Sciatic nerve (tissue), 1 donor: ENCODE measurements around the genes TRAIP, IFRD2, TUSC2 and CYB561D2.

DNA sequence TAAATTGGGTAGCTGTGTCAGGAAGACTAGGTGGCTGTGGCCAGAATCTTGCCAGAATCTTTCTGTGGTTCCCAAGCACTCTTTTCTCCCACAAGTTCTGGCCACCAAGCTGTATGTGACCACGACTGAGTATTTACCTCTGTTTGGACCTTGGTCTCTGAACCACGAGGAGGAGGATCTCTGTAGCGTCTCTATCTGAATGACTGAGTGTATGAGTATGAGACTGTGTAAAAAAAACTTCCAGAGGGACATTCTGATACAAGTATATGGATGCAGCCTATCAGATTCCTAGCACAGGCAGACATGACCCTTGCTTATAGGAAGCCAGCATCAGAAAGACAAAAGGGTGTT lies 30.6 kb downstream of the DAG1 start:
- PRO-cap: no peak

DNA sequence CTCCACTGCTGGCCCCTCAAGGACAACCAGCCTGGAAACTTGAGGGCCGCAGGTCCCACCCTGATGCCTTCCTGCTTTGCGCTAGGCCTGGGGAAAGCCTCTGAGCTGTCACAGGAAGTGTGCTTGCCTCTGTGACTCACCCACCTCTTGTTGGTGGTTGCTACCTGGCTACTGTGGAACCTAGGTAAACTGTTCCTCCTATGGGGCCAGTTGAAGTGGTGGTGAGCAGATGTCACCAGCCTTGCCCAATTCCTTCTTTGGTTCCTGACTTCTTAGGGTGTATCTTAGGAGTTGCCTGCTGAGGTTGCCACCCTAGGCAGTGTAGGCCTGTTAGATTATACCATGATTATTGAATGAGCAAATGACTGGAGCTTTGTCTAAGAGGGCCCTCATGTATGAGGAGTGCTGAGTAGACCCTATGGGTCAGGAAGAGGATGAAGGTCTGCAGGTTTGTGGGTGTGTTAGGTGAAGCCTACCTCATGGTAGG lies 48.9 kb downstream of the BSN start:
- PRO-cap: no peak

DNA sequence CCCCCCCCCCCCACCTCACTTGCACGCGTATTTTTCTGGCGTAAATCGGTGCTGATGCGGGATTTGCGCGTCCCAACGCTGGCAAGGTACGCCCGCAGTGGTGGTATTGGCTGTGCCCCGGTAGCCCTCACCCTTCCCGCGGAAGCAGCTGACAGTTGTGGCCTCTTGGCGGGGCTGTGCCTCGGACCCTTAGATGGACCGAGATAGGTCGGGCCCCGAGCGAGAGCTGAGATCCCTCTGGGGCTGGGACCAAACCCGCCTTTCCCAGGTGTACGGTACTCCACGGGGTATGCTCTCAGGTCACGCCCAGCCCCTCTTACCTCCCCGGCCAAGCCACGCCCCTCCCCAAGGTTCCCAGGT lies 3.0 kb downstream of the MST1 start:
- PRO-cap: no peak

DNA sequence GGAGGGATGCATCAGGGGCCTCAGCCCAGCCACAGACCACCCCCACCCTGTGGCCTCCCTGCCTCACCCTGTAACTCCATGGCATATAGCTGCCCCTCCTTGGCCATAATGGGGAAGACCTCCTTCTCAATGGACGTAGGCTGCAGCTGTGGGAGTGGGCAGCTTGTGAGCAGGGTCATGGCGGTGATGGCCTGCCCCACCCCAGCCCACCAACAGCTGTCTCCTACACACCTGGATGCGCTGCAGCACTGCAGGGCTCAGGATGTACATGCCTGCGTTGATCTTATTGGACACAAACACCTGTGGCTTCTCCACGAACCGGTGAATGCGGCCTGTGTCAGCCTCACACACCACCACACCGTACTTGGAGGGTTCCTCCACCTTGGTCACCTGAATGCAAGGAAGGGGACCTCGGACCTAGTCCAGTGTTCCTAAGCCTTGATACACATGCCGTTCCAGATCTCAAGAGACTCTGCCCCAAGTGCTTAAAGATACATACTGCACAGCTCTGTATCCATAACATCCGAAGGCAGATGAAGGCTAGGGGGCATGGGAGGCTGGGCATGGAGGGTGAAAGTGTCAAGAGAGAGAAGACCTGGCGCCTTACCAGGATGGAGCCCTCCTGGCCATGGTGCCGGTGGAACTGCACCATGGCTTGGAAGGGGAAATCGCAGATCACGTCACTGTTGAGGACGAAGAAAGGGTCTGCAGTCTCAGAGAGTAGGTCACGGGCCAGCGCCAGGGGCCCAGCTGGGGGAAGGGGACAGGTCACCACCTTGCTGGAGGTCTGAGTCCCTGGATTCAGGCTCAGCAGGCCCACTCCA lies 1.2 kb downstream of the GMPPB start:
- PRO-cap: no peak

GRCh38 chr3:49856186-49857057 lies at the start of gene TRAIP:
TRAIP (minus strand) TSS chr3:49856564.
- PRO-cap: bidirectional peak, plus-strand start at chr3:49856668, minus-strand start at chr3:49856531

DNA sequence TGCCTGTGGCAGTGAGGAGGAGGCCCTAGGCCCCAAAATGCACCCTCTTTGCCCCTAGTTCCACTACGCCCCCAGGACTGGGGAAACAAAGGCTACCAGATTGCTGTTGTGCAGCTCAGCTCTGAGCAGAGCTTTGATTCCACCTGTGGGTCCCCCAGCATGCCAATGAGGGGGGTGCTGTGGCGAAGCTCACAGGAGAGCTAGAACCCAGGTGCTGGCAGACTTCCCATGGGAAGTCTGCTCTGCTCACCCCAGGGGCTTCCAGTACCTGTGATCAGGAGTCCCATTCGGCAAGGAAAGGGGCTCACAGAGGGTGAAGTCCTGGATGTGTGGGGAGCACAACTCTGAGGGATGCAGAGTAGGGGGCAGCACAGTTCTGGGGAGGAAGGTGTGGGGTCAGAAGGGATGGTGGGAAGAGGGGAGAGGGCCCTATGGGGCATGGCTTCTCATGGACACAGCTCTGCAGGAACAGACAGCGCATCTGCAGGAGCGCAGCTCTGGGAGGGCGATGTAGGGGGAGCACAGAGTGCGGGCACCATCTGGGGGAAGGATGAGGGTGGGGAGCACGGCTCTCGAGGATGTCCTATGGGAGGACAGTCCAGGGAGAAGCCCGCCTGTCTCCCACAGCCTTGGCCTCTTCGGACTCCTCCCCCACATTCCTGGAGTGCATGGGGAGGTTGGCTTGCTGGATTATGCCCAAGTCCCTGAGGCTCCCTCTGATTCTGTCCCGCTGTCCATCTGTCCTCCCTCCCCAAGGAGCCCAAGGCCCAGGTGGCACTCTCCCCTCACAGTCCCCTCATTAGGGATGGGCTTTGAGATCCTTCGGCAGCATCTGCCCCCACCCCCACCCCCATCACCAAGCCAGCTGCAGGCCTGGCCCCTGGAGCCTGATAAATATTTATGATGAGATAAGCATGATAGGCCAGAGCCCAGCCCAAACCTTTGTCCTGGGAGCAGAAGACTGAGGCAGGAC lies 29.0 kb upstream of the SEMA3F start:
- PRO-cap: no peak

DNA sequence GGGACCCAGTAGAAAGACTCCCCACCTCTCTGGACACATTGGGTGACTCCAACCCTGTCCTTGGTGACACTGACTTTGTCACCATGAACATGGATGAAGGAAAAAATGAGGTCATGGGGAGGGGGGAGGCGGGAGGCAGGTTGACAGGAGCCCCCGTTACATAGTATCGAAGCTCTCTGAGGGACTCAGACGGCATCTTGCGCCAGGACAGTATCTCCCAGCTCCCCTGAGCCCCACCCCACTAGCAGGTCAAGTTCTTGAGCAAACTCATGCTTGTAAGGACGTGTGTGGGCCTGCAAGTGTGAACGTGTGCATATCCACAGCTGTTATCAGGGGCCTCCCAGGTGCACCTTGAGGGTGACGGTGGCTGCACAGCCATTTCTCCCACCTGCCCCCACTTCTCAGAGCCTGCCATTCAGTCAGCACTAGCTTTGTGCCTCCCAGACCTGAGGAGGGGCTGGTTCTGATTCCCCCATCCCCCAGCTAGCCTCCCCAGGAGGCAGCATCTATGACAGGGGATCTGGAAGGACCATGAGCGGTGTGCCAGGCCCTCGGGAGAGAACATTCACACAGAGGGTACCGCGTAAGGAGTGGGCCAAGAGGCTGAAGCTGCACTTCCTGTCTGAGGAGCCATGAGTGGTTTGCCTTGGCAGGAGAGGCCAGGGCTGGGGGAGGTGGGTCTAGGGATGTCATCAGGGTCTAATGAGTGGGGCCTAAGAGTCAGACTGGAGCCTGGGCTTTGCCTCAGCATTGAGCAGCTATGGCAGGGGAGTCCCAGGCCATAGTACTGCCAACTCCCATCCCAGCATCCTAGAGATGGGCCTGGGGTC lies 2.8 kb downstream of the SEMA3F start:
- PRO-cap: bidirectional peak, plus-strand start at position 723 of the sequence, minus-strand start at position 560 of the sequence

DNA sequence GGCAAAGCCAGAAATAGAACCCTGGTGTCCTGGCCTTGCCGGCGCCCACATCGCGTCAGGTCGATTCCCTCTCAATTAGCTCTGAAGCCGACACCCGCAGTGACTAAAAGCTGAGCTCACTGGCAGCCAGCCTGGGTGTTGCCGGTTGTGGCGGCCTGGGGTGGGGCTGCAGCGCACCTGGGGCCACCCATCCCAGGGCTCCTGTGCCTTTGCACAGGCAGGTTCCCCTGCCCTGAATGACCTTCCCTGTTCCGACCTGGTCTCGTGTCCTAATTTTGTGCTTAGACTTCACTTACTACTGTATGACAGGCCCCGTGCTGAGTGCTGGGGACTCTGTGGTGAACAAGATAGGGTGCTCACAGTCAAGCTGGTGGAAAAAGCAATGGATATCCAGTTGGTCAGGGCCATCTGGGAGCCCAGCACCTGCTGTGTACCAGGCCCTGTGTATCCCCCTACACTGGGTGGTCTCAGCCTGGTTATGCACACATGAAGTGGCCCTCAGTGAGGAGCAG lies 6.3 kb downstream of the SEMA3F start:
- PRO-cap: unidirectional peak, minus-strand start at position 77 of the sequence

DNA sequence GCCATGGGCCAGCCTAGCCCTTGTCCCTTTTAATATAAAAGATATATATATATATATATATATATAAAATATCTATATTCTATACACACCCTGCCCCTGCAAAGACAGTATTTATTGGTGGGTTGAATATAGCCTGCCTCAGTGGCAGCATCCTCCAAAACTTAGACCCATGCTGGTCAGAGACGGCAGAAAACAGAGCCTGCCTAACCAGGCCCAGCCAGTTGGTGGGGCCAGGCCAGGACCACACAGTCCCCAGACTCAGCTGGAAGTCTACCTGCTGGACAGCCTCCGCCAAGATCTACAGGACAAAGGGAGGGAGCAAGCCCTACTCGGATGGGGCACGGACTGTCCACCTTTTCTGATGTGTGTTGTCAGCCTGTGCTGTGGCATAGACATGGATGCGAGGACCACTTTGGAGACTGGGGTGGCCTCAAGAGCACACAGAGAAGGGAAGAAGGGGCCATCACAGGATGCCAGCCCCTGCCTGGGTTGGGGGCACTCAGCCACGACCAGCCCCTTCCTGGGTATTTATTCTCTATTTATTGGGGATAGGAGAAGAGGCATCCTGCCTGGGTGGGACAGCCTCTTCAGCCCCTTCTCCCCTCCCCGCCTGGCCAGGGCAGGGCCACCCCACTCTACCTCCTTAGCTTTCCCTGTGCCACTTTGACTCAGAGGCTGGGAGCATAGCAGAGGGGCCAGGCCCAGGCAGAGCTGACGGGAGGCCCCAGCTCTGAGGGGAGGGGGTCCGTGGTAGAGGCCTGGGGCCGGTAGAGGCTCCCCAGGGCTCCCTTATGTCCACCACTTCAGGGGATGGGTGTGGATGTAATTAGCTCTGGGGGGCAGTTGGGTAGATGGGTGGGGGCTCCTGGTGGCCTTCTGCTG lies 3.0 kb upstream of the GNAT1 start:
- PRO-cap: unidirectional peak, plus-strand start at position 439 of the sequence

DNA sequence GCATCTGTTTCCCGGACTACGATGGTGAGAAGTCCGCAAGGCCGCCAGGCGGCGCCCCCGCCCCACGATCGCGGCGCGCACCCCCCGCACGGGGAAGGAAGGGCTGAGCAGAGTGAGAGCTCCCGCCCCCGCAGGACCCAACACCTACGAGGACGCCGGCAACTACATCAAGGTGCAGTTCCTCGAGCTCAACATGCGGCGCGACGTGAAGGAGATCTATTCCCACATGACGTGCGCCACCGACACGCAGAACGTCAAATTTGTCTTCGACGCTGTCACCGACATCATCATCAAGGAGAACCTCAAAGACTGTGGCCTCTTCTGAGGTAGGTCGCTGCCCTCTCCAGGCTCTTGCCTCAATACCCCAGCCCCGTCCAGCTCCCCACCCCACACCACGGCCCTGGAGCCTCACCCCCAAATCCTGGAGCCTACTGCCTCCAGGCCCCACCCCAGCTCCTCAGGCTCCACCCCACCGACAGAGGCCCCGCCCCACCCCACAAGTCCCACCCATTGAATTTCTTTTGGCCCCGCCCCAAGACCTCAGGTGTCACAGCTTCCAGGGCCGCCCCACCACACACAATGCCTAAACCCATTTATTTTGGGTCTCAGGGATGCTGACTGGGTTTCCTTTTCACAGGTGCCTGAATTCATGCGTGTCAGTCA lies 3.4 kb downstream of the GNAT1 start:
- PRO-cap: no peak

GRCh38 chr3:50252814-50253435 lies 16.0 kb upstream of the SEMA3B start:
- PRO-cap: no peak

DNA sequence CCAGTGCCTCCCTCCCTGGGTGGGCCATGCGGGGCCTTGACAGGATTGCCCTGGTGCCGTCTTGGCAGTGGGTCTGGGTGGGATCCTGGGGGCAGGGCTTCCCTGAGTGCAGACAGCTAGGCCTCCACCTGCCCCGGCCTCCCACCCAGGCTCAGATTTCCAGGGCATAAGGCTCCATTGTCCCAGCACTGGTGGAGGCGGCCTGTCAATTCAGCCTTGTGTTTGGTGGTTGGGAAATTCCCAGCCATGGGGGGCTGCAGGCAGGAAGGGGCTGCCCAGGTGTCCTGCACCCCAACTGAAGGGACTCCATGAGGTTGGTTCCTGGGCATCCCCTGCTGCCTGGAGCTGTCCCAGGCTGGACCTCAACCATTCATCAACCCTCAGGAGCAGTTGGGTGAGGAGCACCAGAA lies 8.2 kb upstream of the SEMA3B start:
- PRO-cap: no peak

DNA sequence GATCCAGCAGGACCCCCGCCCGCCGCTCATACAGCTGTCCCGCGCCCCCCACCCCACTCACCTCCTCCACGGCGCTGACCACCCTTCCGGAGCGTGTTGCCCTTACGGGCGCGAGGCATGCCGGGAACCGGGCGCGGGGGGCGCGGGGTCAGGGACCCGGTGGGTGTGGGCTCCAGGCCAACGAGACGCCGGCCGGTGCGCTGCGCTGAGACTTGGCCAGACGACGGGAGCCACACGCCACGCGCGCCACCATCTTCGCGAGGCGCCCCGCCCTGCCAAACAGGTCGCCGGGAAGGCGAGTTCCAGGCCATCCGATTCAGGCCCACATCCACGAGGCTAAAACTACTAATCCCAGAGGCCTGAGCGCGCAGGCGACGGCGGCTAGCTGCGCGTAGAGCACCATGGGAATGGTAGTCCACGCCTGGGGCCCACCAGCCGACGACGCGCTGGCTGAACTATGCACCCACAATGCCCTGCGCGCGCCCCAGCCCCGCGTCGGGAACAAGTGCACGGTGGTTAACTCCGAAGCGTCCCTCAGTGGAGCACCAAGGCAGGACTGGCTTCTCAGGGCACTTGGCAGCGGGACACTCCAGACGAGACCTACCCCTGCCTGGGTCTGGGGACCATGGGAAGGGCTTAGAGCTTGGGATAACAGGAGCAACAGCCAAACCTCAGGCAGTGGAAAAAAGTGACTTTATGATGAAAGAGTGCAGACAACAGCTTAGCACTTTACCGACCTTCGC lies at the start of gene IFRD2:
TSS of gene IFRD2 (minus strand) at position 274 of the 743 bp plus-strand sequence.
- PRO-cap: bidirectional peak, plus-strand start at position 519 of the sequence, minus-strand start at position 274 of the sequence

DNA sequence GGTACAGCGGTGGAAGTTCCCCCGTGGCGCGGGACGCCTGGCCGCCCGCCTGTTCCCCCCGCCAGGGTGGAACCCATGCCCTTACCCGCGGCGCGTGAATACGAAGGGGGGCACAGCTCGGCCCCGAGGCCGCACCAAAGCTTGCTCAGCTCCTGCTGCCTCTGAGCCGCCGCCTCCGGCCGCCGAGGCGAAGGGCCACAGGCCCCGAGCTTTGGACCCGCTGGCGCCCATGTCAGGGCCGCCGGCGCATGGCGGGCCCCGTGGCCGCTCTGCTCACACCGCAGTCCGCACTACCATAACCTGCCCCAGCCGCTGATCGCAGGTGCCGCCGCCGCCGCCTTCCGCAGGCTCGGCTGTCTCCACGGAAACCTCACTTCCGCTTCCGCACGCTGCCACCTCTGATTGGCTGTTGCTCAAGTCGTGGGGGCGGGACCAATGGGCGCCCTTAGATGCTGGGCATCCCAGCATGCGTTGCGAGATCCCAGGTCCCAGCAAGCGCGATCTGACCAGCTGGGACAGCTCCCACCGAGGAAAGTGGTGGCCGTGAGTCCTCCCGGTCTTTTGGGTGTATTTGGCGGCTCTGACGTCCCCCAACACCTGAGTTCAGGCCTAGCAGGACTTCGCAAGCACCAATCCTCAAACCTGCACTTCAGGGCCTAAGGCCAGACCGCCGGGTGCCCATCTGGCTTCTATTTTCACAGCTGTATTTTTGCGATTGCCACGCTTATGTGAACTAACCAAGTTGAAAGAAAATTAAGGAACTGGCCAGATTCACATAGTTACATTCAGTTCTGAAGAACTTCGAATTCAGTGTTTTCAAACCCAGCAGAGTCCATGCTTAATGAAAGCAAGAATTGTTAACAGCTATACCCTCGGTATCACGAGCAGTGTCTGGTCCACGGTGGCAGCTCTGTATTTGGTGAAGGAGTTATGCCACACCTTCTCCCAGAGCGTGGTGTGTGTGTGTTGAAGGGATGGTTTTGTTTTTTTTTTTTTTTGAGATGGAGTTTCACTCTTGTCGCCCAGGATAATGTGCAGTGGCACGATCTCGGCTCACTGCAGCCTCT lies at the start of gene TUSC2:
TSS of gene TUSC2 (minus strand) at position 355 of the 1,067 bp plus-strand sequence.
- PRO-cap: bidirectional peak, plus-strand start at position 476 of the sequence, minus-strand start at position 351 of the sequence

GRCh38 chr3:50350546-50351457 lies at the start of gene CYB561D2:
CYB561D2 (plus strand) TSS chr3:50350862.
- PRO-cap: bidirectional peak, plus-strand start at chr3:50350892, minus-strand start at chr3:50350714

DNA sequence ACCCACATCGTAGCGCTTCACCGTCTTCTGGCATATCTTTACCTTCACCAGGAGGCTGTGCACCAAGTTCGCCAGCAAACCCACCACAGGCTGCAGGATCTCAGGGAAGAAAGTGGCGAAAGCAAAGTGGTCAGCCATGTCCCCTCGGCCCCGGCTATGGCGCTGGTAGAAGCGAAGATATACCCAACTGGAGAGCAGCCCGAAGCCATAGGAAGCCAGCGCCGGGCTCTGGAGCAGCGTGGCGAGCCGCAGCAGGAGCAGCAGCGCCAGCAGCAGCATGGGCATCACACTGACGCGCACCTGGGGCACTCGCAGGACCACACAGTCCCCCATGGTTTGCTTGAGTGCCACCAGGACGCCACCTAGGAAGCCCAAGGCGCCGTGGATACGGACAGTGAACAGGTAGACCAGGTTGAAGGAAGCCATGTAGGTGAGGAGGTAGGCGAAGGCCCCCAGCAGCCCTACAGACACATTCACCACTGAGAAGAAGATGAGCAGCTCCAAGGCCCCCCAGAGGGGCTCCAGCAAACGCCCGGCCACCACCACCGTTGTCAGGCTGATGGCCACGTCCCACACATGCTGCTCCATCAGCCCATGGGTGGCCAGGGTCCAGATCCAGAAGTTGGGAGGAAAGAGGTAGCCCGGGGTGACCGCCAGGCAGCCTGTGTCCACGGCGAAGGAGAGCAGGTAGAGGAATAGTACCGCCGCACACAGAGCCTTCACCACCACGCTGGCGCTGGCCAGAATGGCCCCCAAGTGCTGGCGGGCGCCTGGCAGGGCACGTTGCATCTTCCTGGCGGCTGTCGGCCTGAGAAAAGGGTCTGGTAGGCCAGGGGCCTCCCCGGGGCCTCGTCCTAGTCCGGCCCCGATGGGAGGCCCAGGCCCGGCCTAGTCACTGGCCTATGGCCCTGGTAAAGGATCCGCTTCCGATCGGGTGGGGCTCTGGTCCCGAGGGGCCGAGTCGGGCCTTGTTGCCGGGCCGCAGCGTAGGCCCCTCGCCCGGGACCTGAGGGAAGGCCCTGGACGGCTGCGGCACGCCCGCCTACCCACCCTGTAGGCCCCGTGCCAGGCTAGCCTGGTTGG lies 705 bp downstream of the TMEM115 start:
- PRO-cap: no peak

DNA sequence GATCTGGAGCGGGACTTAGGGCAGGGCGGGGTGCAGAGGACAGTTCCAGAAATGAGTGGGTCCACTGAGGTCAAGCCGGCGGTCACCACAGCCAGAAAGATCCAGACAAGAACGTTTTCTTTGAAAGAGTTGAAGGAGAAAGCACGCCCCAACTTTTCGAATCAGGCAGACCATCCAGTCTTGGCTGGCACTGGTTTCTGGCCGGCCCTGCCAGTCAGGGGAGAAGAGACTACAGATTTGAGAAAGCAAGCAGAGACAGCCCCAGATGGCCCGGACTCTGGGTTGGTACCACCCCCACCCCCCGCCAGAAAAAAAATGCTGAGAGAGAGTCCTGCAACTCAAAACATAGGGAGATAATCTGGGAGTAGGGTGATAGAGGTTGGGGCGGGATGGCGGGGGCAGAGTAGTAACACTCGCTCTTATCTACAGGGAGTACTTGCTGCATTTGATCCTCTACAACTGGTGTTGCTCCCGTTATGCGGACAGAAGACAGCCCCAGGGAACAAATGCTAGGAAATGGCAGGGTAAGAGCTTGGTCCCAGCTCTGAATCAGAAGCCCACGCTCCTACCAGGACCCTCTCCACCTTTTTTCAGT lies 942 bp upstream of the CISH start:
- PRO-cap: no peak

GRCh38 chr3:50625956-50626590 lies 9.1 kb downstream of the MAPKAPK3 start:
- PRO-cap: no peak

GRCh38 chr3:50627061-50628332 lies 10.5 kb downstream of the MAPKAPK3 start:
- PRO-cap: bidirectional peak, plus-strand start at chr3:50627662, minus-strand start at chr3:50627437

GRCh38 chr3:50646843-50647332 lies 27.8 kb upstream of the DOCK3 start:
- PRO-cap: no peak